Rectum (tissue), 1 donor: ENCODE measurements around a stretch of chr1.

DNA sequence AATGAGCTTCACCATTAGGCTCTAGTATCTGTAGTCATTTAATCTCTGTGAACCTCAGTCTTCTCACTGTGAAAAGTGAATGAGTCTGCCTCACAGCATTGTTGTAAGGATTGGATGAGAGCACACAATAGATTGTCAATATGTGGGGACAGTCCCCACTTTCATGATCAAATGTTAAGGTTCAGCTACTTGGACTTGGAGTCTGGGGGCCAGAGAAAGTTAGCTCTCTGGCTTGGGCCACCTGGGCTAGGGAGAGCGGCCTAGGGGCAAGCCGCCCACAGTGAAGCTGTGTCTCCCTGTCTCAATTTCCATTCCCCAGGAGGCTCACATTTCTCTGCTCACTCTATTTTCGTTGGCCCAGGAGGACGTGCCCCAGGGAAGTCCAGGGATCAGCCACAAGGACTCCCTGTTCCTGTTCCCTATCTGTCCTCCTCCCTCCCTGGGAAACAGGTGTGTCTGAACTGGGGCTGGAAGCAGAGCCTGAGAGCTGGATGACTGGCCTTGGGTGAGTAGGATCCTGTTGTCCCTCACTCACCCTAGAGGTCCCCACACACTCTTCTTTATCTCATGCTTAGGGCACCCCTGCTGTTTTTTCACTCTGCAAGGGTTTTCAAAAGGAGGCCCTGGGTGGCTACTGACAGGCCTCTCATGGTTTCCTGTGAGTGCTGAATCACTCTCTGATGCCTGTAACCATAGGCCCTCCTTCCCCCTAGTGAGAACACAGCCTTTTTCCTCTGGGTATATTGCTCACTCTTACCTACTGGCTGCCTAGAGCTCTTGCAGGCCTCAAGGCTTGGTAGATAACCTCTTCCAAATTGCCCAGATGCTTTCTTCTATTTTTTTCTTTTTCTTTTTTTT, 3.5 kb upstream of the UTP11 start:
- PRO-cap, result no peak

DNA sequence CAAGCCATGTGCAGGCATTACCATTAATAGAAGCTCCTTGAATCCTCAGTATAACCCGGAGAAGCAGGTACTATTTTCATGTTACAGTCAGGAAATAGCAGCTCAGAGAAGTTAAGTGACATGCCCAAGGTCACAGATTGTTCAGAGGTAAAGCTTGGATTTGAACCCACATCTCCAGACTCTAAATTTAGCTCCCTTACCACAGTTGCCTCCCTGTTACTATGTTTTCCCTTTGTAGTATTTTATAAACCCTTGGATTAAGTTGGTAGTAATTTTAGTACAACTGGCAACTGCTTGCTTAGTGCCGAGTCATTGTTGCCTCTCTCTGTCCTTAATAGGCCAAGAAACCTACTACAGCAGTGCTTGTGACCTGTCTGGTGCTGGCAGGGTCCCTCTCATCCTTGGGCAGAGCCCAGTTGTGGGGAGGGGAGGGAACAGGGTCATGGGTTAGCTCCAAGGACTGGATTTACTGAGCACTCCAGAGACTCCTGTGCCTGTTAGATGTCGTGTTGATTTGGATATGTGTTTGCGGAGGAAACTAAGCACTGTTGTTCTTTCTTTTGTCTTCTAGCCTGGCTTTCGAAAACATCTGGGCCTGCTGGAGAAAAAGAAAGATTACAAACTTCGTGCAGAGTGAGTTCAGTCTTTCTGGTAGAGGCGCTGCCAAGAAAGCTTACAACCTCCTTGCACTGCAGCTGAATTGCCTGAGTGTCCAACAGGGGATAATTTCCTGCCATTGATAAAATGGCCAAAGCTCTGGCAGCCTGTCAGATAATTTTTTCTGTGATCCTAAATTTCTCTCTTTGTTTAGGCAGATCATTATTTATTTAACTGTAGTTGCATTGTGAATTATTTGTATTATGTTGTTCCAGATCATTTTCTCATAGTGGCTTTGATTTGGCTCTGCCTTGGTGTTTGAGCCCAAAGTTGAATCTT, 3.5 kb downstream of the UTP11 start:
- PRO-cap, result no peak

DNA sequence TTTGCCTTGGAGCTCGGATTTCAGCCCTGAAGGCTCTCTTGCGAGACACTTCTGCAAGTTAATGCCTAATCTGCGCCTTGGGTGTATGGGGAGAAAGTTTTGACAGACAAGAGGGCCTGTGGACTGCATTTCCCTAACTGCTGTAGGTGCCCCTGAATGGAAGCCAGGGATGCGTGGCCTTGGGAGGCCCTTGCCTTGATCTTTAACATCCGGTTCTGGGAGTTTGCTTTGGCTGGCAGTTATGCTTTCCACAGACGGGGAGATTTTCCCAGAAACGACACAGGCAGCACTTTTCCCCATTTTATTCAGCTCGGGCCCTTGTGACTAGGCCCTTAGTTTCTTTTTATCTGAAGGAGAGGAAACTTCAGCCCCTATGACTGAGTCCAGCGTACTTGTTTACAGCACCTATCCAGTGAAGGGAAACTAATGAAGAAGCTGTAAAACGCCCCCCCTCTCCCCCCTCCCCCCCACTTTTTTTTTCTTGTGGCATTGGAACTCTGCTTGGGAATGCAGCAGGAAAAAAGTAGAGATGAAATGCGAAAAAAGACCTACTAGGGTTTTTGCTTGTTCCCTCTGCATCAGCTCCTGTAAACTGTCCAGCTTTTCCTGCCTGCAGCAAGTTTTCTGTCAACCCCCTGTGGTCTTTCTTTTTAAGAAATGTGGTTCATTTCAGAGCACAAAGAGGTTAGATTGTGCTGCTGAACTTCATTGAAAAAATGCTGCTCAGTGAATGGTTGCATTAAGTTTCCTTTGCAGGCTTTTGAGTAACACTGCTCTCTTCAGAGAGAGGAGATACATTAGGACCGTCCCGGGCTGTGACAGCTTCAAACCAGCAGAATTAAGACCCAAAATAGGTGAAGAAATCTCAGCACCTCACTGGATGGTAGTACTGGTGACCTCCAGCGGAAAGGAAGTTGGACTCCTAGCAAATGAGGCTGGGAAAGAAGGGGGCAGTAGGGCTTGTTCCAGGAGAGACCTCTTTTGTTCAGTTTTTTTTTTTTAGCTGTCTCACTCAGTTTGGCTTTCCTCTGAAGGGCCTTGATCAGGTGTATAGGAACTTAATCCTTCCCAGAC, 80.5 kb downstream of the NDUFS5 start:
- PRO-cap, result bidirectional peak, plus-strand start at position 253 of the sequence, minus-strand start at position 204 of the sequence; unidirectional peak, minus-strand start at position 307 of the sequence

GRCh38 chr1:39131961-39132841, 72.3 kb upstream of the MACF1 start:
- PRO-cap, result no peak

DNA sequence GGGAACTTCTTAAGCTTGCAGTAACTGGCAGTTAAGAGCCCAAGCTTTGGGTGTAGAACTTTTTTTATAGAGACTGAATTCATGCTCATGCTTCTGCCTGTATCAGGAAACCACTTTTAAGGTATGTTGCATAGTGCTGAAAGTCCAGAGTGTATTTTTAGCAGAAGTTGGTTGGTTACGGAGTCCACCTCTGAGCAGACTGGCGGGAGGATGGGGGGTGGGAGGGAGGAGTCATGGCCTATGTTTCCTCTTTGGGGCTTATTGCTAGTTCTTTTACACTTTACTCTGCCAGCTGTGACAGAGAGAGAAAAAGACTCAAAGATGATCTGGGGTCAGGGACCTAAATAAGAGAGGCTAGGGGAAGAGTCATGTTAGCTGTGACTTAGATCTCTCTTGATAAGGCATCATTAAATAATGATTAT, 11.1 kb downstream of the MACF1 start:
- PRO-cap, result no peak

GRCh38 chr1:39333473-39334223, 129.2 kb downstream of the MACF1 start:
- PRO-cap, result no peak

DNA sequence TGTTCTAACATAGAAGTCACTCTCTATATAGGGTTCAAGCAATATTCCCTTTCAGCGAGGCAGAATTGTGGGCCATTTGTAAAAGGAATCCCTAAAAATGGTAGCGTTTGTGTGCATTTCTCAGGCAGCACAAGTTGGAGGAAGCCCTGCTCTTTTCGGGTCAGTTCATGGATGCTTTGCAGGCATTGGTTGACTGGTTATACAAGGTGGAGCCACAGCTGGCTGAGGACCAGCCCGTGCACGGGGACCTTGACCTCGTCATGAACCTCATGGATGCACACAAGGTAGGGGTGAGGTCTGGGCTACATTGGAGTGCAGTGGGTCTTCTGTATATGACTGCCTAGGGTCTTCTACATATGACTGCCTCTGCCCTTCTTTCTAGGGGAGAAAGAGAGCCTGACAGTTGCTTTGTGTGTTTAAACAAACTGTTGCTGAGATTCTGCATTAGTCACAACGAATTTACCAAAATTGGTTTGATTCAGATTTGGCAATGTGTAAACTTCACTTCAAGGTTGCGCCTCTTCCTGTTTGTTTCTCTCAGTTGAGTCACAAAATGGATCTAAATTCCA, 40.4 kb upstream of the BMP8A start:
- PRO-cap, result no peak

- PRO-cap, result no peak
These were observed 32.4 kb upstream of the BMP8A start for GRCh38 chr1:39458890-39459551.

- PRO-cap, result no peak
These were observed 7.1 kb upstream of the BMP8A start for GRCh38 chr1:39484303-39484808.

- PRO-cap, result no peak
These were observed 13.4 kb downstream of the PABPC4 start for GRCh38 chr1:39562918-39563955.

DNA sequence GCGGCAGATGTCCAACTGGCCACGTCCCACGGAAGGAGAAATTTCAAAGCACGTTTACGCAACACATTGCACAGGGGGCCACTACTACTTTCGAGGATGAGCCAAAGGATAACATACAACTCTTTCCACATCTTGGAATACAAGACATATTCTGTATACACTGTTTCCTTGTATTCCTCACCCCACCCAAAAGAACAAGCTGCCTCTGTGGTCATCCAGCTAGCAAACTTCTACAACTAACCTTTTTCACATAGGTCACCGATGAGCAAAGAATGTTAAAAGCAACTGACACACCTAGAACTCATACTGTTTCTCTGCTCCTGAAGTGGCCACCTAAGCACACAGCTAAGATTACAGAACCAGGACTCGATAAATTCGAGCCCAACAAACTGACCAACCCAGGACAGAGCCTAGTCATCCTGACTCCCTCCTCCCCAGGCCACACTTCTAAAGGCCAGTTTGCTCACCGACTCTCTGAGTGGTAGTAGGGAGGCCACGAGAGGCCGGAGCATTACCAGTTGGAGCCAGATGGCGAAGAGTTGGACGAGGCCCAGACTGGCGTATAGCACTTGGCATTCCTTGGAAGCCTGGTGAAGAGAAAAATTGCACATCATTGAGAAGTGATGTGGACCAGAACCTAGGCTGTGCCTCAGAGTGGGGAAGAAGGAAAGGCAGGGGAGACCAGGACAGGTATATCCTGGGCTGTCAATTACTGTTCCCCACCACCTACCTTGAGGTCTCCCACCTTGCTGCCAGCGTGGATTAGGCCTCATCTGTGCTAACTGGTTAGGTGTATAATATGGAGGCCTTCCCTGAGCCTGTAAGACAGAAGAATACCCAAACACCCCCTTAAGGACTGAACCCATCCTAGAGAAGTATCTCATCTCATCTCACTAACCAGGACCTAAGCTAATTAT, 12.4 kb downstream of the PABPC4 start:
- PRO-cap, result no peak

DNA sequence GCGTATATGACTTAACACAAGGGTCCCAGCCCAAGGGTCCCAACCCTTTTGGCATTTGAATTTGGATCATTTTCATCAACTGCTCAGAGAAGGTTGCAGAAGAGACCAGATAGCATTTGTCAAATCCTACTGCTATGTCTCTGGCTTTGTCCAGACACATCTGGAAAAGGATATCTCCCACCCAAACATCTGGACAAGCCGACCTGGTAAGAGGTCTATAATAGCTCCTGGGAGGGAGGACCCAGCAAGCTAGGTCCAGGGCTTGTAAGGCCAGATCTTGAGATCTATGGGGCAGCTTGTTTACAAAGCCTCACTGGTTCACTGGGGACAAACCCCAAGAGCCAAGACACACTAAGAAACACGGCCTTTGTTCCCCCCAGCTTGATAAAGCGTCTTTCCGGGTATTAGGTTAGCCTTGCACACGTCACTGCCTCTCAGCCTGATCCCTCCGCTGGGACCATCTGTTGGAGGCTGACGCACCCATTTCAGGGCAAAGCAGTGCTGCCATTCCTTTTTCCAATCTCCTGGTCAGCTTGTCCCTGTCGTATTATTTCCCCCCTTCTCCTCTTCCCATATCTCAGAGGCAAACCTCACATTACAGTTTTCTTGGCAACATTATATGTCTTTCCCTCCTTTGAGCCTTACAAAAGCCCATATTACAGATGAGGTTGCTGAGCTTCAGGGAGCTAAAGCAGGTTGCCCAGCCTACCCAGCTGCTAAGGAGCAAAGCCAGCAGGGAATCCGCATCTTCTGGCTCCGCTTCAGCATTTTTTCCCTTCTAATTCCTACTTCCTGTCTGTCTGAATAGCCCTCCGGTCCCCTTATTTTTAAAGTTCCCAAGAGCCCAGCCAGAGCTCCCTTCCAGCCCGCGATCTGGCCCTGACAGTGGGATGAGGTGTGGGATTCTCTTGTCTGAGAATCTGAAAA, 4.2 kb downstream of the HEYL start:
- PRO-cap, result no peak

- PRO-cap, result no peak
These were observed 13.6 kb downstream of the OXCT2 start for GRCh38 chr1:39757392-39758157.

GRCh38 chr1:39819419-39820012, 30.9 kb upstream of the BMP8B start:
- PRO-cap, result bidirectional peak, plus-strand start at chr1:39819675, minus-strand start at chr1:39819413; bidirectional peak, plus-strand start at chr1:39819732, minus-strand start at chr1:39819723

- PRO-cap, result unidirectional peak, minus-strand start at chr1:39876303
These were observed 7.2 kb downstream of the TRIT1 start for GRCh38 chr1:39876138-39876552.

DNA sequence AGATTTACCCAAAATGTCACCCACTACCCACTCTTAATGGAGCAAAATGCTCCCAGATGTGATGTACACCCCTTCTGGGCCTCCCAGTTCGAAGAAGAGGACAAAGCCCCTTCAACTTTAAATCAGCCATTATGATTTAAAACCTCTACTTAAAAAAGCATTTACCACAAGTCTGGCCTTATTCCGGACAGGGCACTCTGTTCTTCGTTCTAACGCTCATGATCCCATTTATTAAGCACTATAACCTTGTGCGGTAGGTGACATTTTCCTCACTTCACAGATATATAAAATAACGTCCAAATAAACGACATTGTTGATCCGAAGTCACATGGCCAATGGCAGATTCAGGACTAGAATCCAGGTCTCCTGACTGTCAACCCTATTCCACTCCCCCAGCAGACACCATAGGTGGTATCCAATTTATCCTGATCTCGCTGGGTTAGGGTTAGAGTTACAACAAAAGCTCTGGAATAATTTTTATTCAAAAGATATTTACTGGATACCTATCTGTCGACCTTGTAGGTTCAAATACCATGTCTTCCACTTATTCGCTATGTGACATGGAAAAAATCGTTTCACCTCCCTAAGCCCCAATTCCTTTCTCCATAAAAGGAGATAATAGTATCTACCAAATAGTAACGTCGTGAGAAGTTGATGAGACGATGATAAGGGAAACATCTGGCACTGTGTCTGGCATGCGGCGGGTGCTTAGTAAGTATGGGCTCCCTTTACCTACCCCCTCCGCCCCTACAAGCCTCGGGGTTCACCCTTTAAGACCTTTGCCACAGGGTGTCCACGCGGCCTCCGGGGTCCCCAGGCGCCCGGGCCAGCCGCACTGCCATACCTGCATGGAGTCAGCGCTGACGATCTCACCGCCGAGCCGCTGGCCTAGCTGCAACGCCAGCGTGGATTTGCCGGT, 571 bp downstream of the TRIT1 start:
- PRO-cap, result no peak

- PRO-cap, result no peak
These were observed 24.7 kb upstream of the MYCL start for GRCh38 chr1:39926339-39926847.

DNA sequence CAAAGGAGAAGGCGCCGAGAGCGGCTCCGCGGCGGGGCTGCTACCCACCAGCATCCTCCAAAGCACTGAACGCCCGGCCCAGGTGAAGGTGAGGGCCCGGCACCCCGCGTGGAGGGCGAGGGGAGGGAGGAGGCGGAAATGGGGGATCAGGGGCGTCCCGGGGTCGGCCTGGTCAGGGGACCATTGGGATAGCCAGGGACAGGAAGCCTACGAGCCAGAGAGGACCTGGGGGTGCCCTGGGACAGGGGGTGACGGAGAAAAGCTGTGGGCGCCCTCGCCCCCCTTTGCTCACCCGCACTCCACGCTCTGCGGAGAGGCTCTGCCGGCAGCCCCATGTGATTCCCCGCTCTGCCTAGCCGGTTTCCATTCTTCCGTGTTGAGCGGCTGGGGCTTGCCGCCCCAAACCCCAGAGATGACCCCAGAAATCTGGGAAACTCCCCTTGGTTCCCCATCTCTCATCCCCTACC, 386 bp downstream of the MFSD2A start:
- PRO-cap, result bidirectional peak, plus-strand start outside the sequence, minus-strand start at position 350 of the sequence

- PRO-cap, result bidirectional peak, plus-strand start at chr1:39955876, minus-strand start at chr1:39955647; bidirectional peak, plus-strand start at chr1:39956207, minus-strand start at chr1:39956010; bidirectional peak, plus-strand start at chr1:39956473, minus-strand start at chr1:39956365
These were observed 1.0 kb downstream of the MFSD2A start for GRCh38 chr1:39955765-39956560.

DNA sequence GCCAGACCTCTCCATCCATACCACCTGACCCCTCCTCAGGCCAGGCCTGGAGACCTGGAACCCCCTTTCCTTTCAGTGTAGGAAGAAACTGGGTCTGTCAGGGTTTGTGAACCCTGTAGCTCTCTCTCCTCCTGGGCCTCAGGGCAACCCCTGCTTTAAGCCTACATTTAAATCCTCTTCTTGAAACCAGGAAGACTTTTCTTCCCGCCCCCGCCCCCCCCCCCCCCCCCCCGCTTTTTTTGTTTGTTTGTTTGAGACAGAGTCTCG, 6.1 kb downstream of the MFSD2A start:
- PRO-cap, result no peak